UCH-1 (cell line): ENCODE measurements around the gene YIPF3.

GRCh38 chr6:43340680-43340993, 28.8 kb downstream of the ZNF318 start:
- RRBS, result no CpG with 5 or more reads among the region's 3 CpGs

DNA sequence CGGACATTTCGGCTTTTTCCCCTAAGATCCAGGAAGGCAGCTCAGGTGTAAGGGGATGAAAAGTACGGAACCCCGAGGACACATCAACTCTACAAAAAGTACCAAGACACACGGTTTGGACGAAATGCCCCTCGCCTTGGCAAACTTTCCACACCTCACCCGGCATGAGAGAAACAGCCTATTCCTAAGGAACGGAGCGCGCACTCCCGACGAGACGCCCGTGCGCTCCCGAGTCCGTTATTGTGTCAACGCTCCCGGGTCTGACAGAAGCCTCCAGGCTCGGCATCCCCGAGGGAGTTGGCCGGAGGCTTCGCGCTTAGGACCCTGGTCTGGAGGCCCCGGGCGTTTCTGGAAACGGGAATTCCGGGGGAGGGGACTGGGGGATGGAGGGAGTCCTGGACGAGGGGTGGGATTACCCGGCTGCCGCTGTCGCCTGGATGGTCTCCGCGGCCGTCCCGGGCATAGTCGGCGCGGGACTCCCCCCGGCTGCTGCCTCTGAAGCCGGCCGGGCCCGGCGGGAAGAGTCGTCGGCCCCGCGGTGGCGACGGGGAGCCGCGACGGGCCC, 814 bp downstream of the ZNF318 start:
- RRBS, result 4% methylated on average over 27 of the region's 54 CpGs

DNA sequence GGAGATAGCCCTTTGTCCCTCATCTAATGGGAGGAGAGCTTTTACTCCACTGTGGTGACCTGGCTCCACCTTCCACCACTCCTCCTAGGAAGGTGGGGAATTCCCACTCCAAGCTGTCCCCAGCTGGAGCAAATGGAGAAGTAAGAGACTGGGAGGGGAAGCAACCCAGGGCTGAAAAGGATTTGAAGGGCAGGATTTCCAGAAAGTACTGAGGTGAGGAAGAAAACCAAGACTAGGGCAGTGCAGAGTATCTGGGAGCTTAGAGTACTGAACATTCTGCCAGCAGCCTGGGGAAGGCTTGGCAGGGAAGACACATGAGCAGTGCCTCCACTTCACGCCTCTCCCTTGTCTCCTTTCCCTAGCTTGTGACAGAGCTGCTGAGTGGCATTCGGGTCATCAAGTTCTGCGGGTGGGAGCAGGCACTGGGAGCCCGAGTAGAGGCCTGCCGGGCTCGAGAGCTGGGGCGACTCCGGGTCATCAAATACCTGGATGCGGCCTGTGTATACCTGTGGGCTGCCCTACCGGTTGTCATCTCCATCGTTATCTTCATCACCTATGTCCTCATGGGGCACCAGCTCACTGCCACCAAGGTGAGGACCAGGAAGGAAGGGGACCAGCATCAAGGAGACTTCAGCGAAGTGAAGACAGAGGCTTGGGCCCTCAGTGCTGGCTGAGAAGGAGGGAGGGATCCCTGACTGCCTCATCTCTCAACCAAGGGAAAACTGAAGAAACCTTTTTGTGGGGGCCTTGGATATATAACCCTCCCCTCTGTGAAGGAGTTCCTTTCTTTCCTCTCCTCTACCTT, 7.1 kb downstream of the ABCC10 start:
- RRBS, result 100% methylated on average over 2 of the region's 12 CpGs

DNA sequence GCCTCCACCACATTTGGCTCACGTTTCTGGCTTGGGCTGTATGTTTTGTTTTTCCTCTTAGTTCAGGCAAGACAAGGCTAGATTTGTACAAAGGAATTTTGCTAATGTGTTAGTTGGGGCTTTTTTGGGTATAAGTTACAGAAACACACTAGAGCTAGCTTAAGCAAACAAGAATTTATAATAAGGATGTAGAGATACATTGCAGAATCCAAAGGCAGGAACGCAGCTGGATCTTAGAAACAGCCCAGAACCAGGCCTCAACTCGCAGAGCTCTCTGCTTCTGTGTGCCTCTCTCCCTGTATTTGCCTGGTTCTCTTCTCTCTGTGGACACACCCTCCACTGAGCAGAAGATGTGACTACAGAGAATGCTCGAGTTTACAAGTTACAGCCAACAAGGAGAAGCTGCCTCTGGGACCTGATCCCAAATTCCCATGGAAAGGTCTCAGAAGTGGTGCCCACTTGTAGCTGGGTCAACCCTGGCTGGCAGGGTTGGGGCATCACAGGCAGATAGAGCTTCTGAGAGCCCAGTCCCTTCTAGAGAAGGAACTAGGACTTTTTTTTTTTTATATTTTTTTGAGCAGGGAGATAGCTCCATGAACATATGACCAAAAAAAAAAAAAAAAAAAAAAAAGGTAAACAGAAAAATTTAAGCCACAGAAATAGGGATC, 9.6 kb downstream of the ABCC10 start:
- RRBS, result no CpG with 5 or more reads among the region's 4 CpGs

- RRBS, result no CpG with 5 or more reads among the region's 24 CpGs
Observed at GRCh38 chr6:43455716-43456238, 429 bp upstream of the DLK2 start.

DNA sequence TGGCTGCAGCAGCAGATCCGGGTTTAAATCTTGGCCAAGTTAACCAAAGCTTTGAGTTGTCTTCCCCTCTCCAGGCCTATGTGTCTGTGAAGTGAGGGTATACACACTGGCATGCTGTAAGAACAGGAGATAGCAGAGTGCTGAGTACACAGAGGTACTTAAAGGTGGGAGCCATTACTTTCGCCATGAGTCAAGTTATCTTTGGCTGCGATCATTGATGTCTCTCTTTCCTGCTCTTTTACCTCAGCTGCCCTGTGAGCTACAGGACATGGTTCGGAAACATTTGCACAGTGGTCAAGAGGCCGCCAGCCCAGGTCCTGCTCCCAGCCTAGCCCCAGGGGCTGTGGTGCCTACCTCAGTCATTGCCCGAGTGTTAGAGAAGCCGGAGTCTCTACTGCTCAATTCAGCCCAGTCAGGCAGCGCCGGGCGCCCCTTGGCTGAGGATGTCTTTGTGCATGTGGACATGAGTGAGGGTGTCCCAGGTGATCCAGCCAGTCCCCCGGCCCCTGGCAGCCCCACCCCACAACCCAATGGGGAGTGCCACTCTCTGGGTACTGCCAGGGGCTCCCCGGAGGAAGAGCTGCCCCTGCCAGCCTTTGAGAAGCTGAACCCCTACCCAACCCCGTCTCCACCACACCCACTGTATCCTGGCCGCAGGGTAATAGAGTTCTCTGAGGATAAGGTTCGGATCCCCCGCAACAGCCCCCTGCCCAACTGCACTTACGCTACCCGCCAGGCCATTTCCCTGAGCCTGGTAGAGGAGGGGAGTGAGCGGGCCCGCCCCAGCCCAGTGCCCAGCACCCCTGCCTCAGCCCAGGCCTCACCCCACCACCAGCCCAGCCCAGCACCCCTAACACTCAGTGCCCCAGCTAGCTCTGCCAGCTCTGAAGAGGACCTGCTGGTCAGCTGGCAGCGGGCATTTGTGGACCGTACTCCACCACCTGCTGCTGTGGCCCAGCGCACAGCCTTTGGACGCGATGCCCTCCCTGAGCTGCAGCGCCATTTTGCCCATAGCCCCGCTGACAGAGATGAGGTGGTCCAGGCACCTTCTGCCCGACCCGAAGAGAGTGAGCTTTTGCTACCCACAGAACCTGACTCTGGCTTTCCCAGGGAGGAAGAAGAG, 5.3 kb downstream of the LRRC73 start:
- RRBS, result 59% methylated on average over 4 of the region's 29 CpGs

DNA sequence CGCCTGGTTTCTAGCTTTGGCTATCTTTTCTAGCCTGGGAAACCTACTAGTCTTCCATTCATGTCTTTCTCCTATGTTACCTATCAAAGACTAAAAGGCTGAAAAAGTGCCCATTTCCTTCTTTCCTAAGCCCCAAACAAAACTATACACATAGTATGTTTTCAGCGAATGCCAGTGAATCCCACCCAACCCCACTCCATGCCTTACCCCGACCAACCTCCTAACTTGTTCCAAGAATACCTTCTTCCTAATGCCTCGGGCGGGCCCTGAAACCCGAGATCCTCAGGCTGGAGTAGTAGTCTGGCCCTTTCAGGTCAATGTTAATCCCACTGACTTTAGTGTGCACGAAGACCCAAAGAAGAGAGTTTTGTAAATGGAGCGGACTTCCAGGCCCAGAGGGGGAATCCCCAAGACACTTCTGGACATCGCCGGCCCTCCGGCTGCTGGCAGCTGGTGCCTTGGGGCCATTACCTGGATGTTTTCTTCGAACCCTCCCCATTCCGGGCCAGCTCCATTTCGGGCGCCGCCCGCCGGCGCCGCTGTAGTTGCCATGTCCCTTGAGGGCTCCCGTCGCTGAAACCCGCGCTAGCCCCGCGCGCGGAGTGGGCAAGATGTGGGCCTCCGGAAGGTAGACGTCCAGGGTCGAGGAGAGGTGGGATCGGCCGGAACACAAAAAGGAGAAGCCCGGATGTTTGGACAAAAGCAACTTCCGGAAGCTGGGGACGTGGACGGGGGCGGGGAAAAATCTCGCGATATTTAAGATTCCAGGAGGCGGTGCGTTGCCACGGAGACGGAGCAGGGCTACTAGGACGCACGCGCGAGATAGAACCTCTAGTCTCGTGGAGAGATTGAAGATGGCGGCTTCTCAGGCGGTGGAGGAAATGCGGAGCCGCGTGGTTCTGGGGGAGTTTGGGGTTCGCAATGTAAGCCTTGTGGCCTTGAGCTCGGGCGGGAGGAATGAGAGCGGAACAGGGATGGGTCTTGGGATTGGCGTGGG, at the start of gene YIPF3:
Gene YIPF3 (minus strand): TSS at position 671 of the 997 bp plus-strand sequence.
- RRBS, result 4% methylated on average over 13 of the region's 59 CpGs

DNA sequence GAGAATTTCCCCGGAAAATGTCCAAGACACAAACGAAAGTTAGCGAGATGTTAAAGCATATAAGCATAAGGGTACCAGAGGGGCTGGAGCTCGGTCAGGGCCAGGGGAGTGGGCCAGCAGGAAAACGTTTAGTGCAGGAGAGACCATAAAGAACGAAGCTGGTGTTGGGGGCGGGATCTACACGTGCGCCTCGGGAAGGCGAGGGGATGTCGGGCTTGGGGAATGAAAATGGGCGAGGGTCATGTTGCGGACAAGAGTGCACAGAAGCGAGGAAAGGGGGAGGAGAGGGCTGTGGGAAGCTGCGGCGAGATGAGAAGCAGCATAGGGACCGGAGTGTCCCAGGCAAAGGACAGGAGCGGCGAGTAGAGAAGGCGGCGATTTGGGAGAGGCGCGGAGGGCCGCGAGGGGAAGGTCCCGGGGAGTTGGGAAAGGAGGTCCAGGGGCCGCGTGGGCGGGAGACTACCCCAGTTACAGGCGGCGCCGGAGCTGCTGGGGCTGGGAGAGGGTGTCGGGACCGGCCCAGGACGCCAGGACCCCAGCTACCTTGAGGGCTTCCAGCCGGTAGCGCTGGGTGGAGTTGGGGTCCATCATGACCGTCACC, 521 bp downstream of the XPO5 start:
- RRBS, result 3% methylated on average over 17 of the region's 39 CpGs

DNA sequence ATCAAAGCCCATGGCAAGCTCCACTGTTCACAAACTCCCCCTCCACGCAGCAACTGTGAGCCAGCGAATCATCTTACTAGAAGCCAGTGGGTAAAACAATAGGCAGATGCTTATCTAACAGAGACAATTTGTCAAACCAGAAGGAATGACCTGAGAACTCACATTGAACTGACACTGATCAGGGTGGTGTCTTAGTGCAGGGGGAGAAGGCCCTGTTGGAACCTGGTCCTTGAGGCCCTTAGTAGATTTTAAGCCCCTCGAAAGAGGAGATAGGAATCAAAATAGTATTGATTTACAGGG, 4.5 kb downstream of the MRPS18A start:
- RRBS, result no CpG with 5 or more reads among the region's 3 CpGs

DNA sequence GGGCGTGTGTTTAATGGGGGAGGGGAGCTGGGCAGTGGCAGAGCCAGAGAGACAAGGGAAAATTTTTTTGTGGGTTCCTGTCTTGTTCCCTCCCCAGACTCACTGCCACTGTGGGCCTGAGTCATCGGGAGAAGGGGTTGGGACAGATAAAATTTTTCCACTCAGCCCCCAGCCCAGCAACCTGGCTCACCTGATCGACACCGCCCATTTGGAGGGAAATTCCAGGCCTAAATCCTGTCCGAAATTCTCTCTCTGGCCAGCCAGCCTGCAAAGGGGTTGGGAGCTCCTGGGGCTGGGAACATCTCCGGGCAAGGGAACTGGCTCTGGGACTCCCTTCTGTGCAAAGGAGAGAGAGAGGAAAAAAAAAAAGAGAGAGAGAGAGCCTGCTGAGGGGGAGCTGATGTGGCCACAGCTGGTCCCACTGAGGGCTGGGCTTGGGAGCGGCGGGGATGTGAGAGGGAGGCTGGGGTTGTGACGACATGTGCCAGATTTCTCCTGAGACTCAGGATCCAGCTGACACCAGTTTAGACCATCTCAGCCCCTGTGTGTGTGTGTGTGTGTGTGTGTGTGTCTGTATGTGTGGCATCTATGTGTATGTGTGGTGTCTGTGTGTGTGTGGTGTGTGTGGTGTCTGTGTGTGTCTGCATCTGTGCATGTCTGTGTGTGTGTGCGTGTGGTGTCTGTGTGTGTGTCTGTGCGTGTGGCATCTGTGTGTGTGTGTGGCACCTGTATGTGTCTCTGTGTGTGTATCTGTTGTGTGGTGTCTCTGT, 32.3 kb upstream of the VEGFA start:
- RRBS, result no CpG with 5 or more reads among the region's 11 CpGs

DNA sequence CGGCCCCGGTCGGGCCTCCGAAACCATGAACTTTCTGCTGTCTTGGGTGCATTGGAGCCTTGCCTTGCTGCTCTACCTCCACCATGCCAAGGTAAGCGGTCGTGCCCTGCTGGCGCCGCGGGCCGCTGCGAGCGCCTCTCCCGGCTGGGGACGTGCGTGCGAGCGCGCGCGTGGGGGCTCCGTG, 1.1 kb downstream of the VEGFA start:
- RRBS, result no CpG with 5 or more reads among the region's 21 CpGs

DNA sequence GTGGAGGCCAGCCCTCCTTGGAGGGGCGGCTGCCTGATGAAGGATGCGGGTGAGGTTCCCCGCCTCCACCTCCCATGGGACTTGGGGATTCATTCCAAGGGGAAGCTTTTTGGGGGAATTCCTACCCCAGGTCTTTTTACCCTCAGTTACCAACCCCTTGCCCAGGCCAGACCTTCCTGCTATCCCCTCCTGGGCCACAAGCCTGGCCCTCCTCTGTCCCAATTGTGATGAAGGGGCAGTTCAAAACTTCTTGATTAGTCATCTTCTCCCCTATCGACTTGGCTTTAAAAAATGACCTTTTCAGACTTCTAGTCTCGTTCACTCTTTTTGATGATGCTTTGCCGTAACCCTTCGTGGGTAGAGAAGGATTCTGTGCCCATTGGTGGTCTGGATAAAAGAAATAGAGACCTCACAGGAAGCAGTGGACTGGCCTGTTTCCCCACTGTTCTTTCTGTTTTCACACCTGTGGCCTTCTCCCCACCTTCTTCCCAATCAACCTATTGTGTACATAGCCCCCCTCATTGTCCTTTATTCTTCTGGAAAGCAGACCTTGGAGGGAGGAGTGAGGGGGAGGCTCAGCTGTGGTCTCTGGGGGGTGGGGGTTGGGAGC, 5.5 kb downstream of the VEGFA start:
- RRBS, result no CpG with 5 or more reads among the region's 7 CpGs

DNA sequence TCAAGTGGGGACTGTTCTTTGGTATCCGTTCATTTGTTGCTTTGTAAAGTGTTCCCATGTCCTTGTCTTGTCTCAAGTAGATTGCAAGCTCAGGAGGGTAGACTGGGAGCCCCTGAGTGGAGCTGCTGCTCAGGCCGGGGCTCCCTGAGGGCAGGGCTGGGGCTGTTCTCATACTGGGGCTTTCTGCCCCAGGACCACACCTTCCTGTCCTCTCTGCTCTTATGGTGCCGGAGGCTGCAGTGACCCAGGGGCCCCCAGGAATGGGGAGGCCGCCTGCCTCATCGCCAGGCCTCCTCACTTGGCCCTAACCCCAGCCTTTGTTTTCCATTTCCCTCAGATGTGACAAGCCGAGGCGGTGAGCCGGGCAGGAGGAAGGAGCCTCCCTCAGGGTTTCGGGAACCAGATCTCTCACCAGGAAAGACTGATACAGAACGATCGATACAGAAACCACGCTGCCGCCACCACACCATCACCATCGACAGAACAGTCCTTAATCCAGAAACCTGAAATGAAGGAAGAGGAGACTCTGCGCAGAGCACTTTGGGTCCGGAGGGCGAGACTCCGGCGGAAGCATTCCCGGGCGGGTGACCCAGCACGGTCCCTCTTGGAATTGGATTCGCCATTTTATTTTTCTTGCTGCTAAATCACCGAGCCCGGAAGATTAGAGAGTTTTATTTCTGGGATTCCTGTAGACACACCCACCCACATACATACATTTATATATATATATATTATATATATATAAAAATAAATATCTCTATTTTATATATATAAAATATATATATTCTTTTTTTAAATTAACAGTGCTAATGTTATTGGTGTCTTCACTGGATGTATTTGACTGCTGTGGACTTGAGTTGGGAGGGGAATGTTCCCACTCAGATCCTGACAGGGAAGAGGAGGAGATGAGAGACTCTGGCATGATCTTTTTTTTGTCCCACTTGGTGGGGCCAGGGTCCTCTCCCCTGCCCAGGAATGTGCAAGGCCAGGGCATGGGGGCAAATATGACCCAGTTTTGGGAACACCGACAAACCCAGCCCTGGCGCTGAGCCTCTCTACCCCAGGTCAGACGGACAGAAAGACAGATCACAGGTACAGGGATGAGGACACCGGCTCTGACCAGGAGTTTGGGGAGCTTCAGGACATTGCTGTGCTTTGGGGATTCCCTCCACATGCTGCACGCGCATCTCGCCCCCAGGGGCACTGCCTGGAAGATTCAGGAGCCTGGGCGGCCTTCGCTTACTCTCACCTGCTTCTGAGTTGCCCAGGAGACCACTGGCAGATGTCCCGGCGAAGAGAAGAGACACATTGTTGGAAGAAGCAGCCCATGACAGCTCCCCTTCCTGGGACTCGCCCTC, 14.7 kb downstream of the VEGFA start:
- RRBS, result 89% methylated on average over 7 of the region's 37 CpGs

GRCh38 chr6:43823866-43824497, 54.0 kb downstream of the VEGFA start:
- RRBS, result no CpG with 5 or more reads among the region's 6 CpGs

DNA sequence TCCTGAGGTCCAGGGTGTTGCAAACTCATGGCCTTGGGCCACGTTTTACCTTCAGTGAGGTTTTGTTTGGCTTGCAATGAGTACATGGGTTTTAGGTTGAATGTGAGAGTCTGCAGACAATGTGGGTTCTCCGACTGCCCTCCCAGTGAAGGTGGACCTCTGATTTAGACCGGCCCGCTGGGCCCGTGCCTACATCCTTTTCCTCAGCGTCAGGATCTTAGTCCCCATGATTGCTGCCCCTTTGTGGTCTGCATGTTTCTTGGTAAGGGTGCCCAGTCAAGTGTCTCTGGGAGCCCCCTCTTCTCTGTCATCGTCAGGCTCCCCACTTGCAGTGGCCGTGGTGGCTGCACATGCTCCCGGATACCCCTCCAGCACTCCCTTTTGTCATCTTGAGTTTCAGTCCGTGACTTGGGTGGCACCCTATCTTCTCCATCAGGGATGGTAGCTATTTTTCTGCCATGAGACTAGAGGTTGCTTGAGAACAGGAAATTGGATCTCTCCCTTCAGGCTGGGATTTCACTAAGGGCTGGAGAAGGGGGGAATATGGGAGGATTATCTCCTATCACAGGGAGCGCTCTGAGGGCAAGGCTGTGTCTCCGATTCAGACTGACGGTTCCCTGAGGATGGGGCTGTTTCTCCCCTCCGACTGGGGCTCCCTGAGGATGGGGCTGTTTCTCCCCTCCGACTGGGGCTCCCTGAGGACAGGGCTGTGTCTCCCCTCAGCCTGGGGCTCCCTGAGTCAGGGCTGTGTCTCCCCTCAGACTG, 123.2 kb downstream of the MRPL14 start:
- RRBS, result no CpG with 5 or more reads among the region's 15 CpGs

DNA sequence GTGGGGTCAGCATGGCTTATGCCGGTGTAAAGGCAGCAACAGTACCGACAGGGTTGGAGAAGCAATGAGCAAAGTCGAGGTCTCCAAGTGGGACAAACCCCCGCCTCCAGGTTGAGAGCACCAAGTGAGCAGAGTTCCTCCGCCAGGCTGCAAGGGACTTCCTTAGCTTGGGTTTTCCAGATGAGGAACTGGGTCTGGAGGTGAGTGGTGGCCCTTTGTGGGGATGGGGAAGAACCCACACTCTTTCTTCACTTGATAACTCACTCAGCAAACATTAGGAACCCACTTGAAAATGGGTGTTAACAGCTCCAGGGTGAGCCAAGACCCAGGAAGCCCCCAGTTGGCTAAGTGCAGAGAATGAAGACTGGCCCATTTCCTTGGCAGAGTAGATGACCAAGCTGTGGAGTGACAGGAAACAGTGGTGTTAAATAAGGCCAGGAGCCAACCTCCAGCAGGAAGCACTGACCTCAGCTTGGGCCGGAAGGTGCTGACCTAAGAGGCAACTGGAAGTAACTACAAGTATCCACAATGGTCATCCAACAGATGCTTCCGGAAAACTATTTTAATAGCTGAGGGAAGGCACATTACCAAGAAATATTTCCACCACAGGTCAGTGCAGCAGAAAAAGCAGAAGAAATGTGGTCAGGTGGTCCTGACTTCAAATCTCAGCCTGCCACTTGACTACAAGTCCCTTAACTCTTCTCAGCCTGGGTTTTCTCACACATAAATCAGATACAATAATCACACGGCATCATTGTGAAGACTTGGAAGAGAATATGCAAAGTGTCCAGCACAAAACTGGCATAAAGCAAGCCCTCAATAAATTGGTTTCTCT, 22.7 kb downstream of the MRPL14 start:
- RRBS, result no CpG with 5 or more reads among the region's 8 CpGs

DNA sequence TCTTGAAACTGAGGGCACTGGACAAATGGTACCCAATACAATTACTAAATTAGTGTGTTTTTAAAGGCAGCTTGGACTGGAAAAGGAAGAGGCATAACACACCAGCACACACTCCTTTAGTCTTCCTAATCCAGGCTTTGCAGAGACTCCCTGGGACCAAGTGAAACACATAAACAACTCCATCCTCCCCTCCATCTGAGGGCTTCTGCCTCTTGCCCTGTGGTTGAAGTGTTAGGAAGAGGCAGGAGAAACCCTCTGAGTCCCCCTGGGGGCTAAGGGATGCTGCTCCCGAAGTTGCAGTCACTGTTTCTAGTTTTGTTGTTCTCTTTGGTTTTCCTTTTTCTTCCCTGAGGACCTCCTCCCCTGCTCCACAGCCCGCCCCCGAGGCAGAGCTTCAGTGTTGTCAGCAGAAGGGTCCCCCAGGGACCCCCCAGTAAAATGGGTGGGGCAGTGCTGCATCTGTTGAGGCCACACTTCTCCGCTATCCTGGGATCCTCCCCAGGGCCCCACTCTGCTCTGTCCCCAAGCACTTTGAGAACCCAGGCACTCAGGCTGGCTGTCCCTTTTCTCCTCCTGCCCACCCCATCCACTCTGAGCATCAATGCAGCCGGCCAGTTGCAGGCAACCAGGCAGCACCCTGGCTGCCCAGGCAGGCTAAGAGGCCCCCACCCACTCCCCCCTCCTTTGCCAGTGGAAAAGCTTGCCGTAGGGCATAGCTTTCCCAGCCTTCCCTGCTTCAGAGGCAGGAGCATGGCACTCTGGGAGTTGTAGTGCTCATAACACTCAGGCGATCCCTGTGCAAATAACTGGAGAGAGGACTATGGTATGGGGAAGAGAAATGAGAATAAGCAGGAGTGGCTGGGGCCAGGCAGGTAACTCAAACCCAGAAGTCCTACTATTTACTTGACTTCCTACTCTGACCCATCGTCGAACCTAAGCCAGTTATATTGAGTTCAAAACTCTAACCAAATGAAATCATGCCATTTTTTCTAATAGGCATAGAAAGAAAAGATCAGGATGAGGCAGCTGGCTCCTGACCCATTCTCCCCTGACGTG, 6.1 kb downstream of the TMEM63B start:
- RRBS, result no CpG with 5 or more reads among the region's 10 CpGs

DNA sequence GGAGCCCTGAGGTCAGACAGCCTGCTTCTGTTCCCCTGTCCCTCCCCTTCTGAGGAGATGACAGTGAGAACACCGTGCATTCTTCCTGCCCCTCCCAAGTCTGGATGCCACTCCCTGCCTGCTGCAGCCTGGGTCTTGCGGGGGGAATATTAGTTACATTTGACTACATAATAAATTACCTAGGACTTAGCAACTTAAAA, 11.3 kb downstream of the CAPN11 start:
- RRBS, result no CpG with 5 or more reads among the region's 2 CpGs

GRCh38 chr6:44217926-44218921, 1.5 kb downstream of the MYMX start:
- RRBS, result no CpG with 5 or more reads among the region's 12 CpGs

DNA sequence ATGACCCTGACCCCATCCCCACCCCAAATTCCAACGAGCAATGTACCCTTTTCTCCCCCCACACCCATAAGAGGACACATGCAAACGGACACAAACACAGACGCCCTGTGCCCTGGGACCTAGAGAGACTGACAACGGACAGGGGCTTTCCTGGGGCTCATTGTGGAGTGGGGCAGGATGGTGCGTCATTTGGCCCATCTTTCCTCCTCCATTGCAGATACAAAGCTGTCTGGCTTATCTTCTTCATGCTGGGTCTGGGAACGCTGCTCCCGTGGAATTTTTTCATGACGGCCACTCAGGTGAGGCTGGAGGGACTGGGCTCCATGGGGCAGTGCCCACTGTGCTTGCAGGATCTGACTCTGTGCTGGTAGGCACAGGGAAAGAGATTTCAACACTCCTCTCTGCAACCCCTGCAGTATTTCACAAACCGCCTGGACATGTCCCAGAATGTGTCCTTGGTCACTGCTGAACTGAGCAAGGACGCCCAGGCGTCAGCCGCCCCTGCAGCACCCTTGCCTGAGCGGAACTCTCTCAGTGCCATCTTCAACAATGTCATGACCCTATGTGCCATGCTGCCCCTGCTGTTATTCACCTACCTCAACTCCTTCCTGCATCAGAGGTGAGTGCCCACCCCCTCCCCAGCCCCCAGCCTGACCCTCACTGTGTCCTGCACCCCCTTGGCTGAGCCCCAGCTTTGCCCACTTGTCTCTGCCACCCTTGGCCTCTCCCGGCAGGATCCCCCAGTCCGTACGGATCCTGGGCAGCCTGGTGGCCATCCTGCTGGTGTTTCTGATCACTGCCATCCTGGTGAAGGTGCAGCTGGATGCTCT, 6.0 kb downstream of the SLC29A1 start:
- RRBS, result no CpG with 5 or more reads among the region's 16 CpGs